Heart left ventricle (tissue), 7 donors: ENCODE measurements around a stretch of chr10.

- PRO-cap, 6 experiments: peak in 1 of 6 experiments; most common plus-strand start chr10:104333516 (in 1); most common minus-strand start chr10:104333390 (in 1)
- RAMPAGE, long total RNA, 2 experiments: no peak in any of the 2 experiments
- RRBS: no CpG with 5 or more reads among the region's 14 CpGs
These were observed 5.0 kb downstream of the ITPRIP start for GRCh38 chr10:104333091-104333792.

DNA sequence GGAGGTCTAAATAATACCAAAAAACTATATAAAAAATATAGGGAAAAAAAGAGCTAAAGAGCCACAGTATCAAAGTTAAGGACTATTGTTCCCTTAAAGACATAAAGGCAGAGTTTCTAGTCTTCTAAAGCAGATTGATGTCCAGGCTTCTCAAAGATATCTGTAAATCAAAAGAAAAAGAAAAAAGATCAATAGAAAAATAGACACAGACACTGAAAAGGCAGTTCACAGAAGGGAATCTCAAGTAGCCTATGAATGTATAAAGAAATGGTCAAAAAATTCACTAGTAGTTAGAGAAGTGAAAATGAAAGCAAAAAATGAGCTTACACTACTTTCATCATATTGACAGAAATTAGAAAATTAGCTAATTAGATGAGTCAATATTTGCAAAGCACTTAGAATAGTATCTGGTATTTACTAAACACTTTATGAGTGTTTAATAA, 1.8 kb upstream of the CFAP58 start:
- PRO-cap, 6 experiments: no peak in any of the 6 experiments
- RAMPAGE, long total RNA, 2 experiments: no peak in any of the 2 experiments

DNA sequence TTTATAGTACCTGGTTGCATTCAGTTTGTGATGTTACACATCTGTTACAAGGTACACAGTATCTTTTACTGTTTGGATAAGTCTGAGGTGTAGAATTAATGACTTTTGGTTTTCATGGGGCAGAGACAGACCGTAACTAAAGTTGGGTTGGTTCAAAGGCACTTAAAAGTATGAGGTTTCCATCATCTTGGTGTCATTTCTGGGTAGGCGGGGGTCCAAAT, 43.7 kb downstream of the CFAP58 start:
- PRO-cap, 6 experiments: no peak in any of the 6 experiments
- RAMPAGE, long total RNA, 2 experiments: no peak in any of the 2 experiments
- RRBS: no CpG with 5 or more reads among the region's 2 CpGs

- PRO-cap, 6 experiments: peak in 4 of 6 experiments; most common plus-strand start chr10:106648767 (in 3)
- RAMPAGE, long total RNA, 2 experiments: start-site peak on the plus strand in 2 of 2 experiments, at chr10:106648751-106648904 at its widest, 19 to 34 reads per replicate
- RRBS: no CpG with 5 or more reads among the region's 6 CpGs
These were observed 515.9 kb downstream of the SORCS1 start for GRCh38 chr10:106648587-106649122.

- PRO-cap, 6 experiments: no peak in any of the 6 experiments
- RAMPAGE, long total RNA, 2 experiments: no peak in any of the 2 experiments
- RRBS: no CpG with 5 or more reads among the region's 5 CpGs
These were observed 132.2 kb downstream of the SORCS1 start for GRCh38 chr10:107032262-107032849.

- PRO-cap, 6 experiments: no peak in any of the 6 experiments
- RAMPAGE, long total RNA, 2 experiments: no peak in any of the 2 experiments
- RRBS: 2% methylated on average over 20 of the region's 92 CpGs
These were observed 750.3 kb upstream of the SORCS1 start for GRCh38 chr10:107914312-107915771.

DNA sequence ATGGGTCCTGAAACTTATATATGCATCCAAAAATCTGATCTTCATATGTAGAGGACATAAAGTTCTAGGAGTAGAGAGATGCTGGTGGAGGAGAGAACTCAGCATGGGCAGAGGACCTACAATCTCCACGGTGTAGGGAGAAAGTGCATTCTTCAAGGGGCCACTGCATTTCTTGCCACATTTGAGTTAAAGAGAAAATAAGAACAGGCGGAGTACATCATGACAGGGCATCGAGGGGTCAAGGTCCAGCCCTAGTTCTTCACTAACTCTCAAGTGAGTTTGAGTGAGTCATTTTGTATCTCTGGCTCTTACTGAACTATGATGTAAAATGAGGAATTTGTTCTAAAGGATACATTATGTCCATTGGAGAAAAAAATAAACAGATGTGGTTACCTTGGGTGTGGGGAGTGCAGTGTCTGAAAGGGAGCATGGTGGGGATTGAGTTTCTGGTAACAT, 182.9 kb downstream of the XPNPEP1 start:
- PRO-cap, 6 experiments: no peak in any of the 6 experiments
- RAMPAGE, long total RNA, 2 experiments: no peak in any of the 2 experiments
- RRBS: no CpG with 5 or more reads among the region's 3 CpGs

DNA sequence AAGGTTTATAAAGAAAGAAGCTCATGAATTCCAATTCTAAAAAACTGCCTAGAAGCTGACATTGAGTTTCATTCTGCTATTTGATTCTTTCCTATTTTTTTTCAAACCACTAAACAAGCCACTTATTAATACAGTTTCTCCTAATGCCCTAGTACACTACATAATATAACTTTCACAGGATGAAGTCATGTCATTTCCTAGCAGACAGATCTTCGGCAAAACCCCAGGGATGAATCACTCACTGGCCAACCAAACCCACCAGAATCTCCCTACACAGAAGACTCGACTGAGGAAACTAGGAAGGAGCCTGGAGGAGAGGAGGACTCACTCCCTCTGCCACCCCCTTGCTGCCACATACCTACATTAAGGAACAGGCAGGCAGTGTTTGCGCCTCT, 33.5 kb downstream of the XPNPEP1 start:
- PRO-cap, 6 experiments: peak in 1 of 6 experiments; most common plus-strand start position 276 of the sequence (in 1)
- RAMPAGE, long total RNA, 2 experiments: no peak in any of the 2 experiments
- RRBS: no CpG with 5 or more reads among the region's 3 CpGs

DNA sequence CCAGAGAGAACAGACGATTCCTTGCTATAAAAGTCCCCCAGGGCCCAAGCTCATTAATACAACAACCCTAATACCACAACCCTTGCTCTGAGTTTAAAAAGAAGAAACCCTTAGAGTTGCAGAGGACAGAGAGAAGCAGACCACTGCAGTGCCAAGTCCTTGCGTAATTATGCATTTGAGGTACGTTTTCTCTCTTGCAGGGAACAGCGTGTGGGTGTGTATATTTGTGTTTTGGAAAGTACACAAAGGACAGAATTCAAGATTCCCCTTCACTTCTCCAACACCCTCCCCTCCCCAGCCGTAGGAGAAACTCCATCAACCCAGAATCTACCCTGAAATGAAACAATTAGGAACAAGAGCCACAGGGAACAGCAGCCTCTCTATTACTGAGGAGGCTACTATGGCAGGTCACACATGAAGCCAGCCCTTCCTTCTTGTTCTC, 23.3 kb downstream of the XPNPEP1 start:
- PRO-cap, 6 experiments: peak in 2 of 6 experiments; most common plus-strand start position 345 of the sequence (in 2)
- RAMPAGE, long total RNA, 2 experiments: no peak in any of the 2 experiments
- RRBS: no CpG with 5 or more reads among the region's 5 CpGs

GRCh38 chr10:109969752-109970326, 37.9 kb upstream of the ADD3 start:
- PRO-cap, 6 experiments: no peak in any of the 6 experiments
- RAMPAGE, long total RNA, 2 experiments: no peak in any of the 2 experiments
- RRBS: no CpG with 5 or more reads among the region's 7 CpGs

DNA sequence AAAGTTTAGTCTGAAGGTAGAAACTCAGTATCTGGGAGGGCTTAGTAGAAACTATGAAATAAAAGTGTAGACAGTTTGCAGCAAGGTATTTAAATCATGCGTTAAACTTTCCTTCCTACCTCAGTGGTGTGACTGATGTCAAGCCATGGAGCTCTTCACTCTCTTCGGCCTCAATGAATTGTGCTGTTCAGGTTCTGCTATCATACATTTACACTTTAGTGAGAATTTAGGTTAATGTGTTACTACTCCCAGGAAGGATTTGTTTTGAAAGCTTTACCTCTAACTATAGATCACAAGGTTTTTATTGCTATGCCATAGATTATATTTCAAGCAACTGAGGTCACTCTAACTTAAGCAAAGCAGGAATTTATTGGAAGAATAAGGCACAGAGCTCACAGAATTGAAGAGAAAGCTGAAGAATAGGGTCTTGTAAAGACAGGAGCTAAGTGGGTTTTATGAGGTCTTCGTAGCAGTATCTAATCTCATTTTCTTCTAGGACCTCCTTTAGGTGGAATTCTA, 11.0 kb upstream of the ADD3 start:
- PRO-cap, 6 experiments: no peak in any of the 6 experiments
- RAMPAGE, long total RNA, 2 experiments: no peak in any of the 2 experiments
- RRBS: no CpG with 5 or more reads among the region's 3 CpGs

GRCh38 chr10:110008438-110009212, 841 bp downstream of the ADD3 start:
- PRO-cap, 6 experiments: peak in 3 of 6 experiments; most common plus-strand start chr10:110008919 (in 2); most common minus-strand start chr10:110008628 (in 1)
- RAMPAGE, long total RNA, 2 experiments: no peak in any of the 2 experiments
- RRBS: under 1% methylated on average over 14 of the region's 31 CpGs

- PRO-cap, 6 experiments: no peak in any of the 6 experiments
- RAMPAGE, long total RNA, 2 experiments: start-site peak on the minus strand in 1 of 2 experiments, at chr10:110303518-110303586 at its widest, 15 reads per replicate
- RRBS: no CpG with 5 or more reads among the region's 2 CpGs
These were observed 1.2 kb downstream of the SMNDC1 start for GRCh38 chr10:110303413-110303998.

- PRO-cap, 6 experiments: no peak in any of the 6 experiments
- RAMPAGE, long total RNA, 2 experiments: no peak in any of the 2 experiments
- RRBS: no CpG with 5 or more reads among the region's 25 CpGs
These were observed 51.9 kb upstream of the SMNDC1 start for GRCh38 chr10:110356354-110357231.

DNA sequence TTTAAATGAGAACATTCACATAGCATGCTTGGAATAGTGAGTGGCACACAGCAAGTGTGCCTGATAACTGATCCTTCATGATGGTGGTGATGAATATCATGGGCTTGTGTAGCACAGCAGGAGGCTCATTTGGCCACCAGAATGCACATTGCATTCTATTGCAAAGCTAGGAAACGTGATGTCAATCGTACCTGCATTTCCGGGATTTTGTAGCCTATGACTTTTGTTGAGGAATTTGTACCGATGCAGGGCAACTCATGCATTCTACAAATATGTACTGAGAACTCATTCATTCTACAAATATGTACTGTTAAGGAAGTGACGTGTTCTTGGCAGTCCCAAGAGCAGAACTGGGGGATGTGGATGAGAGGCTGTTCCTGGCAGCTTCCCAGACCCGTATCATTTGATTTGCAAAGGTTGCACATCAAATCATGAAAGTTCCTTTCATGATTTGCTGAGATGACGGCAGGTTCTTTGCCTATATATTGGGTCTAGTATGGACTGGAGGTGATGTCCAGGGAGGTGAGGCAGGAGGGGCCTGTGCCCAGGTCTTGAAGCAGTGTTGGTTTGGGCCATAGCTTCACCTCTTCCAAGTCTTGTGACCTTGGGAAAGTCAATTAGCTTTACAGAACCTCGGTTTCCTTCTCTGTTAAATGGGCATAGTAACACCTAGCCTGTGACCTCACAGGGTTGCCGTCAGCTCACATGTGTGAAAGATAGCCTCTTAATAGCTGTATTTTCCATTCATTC, 94.7 kb upstream of the SMNDC1 start:
- PRO-cap, 6 experiments: no peak in any of the 6 experiments
- RAMPAGE, long total RNA, 2 experiments: no peak in any of the 2 experiments
- RRBS: no CpG with 5 or more reads among the region's 9 CpGs

- PRO-cap, 6 experiments: no peak in any of the 6 experiments
- RAMPAGE, long total RNA, 2 experiments: no peak in any of the 2 experiments
- RRBS: no CpG with 5 or more reads among the region's 7 CpGs
These were observed 50.5 kb upstream of the DUSP5 start for GRCh38 chr10:110447020-110447866.

- PRO-cap, 6 experiments: peak in 4 of 6 experiments; most common plus-strand start chr10:110500748 (in 4); most common minus-strand start chr10:110500300 (in 3)
- RAMPAGE, long total RNA, 2 experiments: no peak in any of the 2 experiments
- RRBS: no CpG with 5 or more reads among the region's 11 CpGs
These were observed 2.5 kb downstream of the DUSP5 start for GRCh38 chr10:110499991-110500917.

GRCh38 chr10:110506635-110506945, 8.9 kb downstream of the DUSP5 start:
- PRO-cap, 6 experiments: no peak in any of the 6 experiments
- RAMPAGE, long total RNA, 2 experiments: no peak in any of the 2 experiments
- RRBS: no CpG with 5 or more reads among the region's 3 CpGs

DNA sequence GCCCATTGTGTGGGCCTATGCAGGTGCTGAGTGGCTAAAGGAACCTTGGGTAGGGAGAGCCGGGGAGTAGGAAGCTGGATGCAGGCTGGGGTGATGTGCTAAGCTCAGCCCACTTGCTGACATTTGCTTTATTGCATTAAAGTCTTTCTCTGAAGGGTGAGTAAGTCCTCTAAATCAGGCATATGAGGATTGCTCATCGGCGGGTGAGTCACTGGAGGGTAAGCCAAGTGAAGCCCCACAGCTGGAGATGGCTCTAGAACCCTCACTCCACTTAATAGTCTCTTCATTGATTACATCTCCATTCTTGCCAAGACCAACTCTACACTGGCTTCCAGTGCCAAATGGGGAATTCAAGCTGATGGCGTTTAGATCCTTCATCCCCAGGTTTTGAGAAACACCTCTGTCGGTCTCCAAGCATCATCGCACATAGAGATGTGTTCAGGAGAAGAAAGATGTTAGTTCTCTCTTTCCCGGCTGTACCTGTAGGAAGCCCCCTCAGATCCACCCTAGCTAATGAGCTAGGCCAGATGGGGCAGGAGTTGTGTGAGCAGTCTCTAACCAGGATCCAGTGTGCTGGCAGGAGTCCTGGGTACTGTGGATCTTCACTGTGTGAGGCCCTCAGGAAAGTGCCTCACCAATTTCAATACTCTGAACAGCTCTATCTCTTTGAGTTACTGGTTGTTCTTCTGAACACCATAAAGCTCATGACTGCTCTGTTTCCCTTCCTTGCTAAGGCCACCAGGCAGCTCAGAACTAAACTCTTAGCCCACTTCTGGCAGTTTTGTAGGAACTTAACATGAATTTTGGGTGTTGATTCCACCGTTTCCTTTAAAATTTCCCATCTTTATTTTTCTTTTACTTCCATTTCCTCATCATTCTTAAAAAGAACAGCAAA, 15.3 kb downstream of the DUSP5 start:
- PRO-cap, 6 experiments: no peak in any of the 6 experiments
- RAMPAGE, long total RNA, 2 experiments: no peak in any of the 2 experiments
- RRBS: no CpG with 5 or more reads among the region's 8 CpGs

GRCh38 chr10:110636605-110637557, 7.3 kb upstream of the RBM20 start:
- PRO-cap, 6 experiments: peak in 1 of 6 experiments; most common plus-strand start chr10:110637071 (in 1); most common minus-strand start chr10:110636940 (in 1)
- RAMPAGE, long total RNA, 2 experiments: no peak in any of the 2 experiments
- RRBS: no CpG with 5 or more reads among the region's 8 CpGs